ENCODE measurements around the genes MAB21L4 and PPP1R7.

DNA sequence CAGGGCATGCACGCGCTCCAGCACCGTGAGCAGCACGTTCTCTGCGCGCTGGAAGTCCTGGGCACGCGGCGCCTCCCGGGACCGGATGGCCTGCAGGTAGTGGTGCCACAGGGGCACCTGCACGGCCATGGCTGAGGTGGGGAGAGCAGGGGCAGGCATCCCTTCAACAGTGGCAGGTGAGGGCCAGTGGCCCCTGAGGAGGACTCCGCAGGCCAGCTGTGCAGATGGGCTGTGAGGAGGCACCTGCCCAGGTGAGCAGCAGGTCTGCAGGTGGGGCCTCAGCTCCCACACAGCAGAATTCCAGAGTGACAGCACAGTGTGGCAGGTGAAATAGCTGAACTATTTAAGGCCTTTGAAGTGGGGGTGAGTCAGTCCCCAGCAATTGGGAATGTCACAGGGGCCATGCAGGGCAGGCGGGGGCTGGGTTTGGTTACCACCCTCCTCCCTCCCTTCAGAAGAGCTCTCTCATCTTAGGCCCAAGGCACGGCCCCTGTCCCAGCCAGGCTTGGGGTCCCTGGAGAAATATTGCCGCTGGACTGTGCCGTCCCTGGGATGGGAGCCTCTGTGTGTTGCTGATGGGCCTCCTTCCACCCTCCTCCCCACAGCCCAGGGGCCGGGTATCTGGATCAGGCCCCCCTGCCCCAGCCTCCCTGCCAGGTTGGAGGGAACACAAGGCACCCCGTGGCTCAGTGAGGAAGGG, at the start of gene MAB21L4:
Gene MAB21L4, minus strand, starts transcription at position 318 of the 700 bp plus-strand sequence.
- RRBS: no CpG with 5 or more reads among the region's 19 CpGs

DNA sequence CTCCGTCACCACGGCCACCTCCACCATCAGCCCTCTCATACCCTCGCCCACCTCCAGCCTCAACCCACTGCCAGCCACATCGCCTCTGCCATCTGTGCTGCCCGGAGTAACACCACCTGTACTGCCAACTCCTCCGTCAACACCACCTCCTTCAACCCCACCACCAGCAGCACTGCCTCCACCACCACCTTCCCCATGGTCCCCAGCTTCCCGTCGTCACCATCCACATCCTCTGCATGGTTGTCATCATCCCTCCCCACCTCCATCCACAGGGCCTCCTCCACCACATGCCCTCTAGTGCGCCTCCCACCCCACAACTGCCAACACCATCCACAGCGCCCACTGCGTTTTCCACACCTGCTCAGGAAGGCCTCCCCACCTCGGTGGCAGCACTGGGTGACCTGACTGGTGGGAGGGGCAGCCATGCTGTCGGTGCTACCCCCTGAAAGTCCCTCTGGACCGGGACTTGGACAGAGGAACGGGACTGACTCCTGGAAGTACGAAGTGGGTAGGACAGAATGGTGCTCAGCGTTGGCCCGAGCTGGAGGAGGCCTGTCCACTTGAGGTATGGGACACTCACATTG, 1.6 kb downstream of the SNED1 start:
- RRBS: no CpG with 5 or more reads among the region's 18 CpGs

DNA sequence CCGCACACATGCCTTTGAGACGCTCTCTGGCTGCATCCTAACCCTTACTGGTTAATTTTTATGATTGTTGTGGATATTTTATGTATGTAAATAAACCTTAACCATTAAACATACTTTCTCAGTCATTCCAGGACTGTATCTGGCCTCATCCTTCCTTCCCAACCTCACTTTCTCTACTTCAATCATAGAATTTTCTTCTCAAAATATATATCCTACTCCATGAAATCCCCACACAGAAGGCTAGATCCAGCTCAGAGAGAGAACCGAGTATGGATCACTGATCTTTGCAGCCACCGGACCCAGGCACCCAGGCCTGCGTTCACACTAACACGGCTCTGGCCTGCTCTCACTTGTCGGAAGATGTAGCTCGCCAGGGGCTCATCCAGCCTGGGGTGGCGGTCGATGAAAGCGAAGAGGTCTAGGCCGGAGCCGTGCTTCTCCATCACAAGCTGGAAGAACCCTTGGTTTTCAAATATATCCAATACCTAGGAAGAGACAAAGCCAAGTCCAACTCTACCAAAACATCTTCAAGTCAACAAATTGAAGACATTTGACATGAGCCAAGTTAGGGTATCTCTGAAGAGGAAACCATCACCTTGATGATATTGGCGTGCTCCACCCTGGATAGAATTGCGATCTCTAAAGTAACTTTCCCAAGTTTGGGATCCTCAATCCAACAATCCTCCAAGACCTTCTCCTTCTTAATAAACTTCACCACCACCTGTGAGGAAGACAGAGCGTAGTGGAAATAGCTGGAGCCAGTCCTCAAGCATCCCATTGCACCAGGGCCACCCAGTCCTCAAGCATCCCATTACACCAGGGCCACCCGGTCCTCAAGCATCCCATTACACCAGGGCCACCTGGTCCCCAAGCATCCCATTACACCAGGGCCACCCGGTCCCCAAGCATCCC, 12.9 kb upstream of the MTERF4 start:
- RRBS: no CpG with 5 or more reads among the region's 18 CpGs

DNA sequence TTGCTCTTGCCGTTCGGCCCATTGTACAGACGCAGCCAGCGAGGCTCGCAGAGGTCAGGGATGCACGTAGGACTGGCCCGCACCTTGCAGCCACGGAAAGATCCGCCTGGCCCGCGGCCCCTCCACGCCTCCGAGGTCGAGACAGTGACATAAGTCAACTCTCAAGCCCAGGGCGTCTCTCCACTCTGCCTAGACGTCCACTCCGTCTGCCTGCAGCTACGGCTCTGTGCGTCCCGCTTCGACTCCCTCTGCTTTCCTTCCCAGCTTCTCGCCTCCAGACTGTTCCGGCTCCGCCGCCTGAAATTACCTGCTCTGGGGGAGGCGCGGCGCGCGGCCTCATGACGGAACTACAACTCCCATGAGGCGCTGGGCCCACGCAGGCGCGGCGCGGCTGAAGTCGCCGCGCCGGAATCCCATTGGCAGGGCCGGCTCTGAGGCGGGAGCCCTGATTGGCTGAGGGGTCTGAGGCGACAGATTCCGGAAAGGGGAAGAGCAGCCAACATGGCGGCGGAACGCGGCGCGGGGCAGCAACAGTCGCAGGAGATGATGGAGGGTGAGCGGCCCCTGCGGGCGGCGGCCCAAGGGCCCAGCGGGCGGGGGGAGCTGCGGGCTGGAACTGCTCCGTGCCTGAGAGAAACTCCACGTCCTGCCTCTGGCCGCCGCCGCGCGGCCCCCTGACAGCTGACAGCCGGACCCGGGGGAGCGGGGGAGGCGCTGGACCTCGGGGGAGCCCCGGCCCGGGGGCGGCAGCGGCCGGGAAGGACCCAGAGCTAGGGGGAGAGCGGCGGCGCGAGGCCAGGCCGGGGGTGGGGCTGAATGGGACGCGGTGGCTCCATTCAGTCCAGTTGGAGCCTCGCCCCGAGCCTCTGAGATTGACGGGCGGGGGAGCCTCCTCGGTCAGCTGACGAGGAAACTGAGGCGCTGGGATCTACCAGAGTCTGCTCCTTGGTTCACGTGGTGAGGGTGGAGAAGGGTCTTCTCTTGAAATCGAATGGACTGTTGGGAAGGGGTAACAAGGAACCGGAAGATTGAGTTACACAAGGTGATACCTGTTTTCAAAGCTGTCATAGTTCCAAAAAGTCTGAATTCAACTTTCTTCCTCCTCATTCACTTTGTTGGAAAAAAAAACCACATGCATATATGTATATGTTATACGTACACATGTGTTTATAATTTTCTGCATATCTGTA, at the start of gene PPP1R7:
Gene PPP1R7, plus strand, starts transcription at position 473 of the 1,190 bp plus-strand sequence.
- RRBS: 2% methylated on average over 18 of the region's 94 CpGs

GRCh38 chr2:241224142-241224513, 35.7 kb downstream of the ANO7 start:
- RRBS: no CpG with 5 or more reads among the region's 14 CpGs

GRCh38 chr2:241234951-241235418, 46.5 kb downstream of the ANO7 start:
- RRBS: 89% methylated on average over 8 of the region's 16 CpGs

DNA sequence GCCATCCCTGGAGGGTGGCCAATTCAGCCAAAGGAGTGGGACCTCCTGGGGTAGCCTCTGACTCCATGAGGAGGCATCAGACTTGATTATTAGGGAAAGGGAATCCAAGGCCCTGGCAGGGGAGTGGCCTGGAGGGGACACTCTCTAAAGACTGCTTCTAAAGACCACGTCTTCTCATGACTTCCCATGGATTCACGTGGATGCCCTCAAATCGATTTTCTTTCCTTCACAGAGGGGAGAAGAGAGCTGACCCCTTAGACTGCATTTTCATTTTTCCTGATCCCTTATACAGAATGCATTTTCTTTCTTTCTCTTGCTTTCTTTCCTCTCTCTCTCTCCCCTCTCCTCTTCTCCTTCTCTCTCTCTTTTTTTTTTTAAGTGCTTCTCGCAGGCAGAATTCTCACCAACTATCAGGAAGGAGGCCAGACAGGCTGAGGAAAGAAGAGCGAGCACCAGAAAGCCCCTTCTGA, 50.6 kb downstream of the ANO7 start:
- RRBS: no CpG with 5 or more reads among the region's 5 CpGs

DNA sequence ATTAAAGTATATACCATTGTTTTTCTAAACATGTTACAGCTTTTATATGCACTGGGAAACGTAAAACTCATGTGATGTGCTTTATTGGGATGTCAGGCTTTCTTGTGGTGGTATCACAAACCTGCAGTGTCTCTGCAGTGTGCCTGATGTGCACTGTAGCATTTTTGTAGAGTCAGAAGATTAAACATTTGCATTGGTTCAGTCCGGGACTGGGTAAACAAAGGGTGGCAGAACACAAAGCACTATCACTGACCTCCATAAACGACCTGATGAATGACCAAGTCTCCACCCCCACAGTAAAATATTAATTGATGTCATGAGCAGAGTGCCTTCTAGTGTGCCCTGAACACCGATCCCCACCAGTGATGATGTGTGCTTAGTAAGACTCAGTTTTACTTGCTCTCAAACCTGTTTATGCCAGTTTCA, 30.3 kb downstream of the HDLBP start:
- RRBS: no CpG with 5 or more reads among the region's 4 CpGs

DNA sequence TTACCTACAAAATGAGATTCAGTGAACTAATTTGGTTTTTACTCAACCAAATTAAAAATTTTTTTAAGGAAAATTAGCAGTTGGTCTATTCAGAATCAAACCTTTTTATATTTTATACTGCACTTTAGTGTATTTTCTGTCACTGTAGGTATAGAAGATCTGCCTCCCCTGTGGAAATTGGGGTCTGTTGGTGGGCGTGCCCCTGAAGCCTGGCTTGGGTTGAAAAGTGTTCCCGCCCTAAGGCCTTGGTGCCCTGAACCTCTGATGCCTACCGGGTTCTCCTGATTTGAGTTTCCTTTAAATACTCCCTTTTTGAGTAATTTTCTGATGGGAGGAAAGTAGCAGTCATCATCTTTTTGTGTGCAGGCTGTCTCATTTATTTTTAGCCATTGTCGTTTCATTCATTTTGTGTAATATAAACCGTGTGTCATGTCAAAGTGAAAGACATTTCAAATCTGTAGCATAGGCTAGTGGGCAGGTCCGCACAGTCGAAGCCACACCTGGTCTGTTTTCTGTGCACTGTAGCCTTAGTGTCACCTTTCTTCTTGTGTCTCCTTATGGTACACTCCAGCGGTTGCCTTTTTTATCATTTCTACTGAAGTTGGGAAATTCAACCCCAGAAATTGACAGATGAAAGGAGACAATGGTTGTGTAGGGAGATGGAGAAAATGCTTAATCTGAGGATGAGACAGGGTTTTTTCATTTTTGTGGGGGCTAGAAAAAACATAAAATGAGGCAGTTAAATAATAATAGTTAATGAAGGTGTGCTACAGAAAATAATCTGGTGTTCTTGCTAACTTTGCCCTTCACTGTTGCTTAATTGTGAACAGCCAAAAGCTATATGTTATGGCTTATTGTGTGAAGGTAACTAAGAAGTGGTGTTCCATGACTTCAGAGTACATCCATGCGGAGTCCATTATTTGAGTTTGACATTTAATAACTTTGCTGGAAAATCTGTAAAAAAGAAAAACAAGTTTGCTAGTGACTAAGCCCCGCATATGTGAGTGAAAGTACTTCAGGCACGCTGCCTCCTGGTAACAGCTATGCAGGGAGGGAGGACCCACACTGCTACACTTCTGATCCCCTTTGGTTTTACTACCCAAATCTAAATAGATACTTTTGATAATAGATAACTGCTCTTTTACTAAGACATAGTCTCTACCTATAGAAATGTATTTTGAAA, 2.9 kb upstream of the FARP2 start:
- RRBS: no CpG with 5 or more reads among the region's 11 CpGs

DNA sequence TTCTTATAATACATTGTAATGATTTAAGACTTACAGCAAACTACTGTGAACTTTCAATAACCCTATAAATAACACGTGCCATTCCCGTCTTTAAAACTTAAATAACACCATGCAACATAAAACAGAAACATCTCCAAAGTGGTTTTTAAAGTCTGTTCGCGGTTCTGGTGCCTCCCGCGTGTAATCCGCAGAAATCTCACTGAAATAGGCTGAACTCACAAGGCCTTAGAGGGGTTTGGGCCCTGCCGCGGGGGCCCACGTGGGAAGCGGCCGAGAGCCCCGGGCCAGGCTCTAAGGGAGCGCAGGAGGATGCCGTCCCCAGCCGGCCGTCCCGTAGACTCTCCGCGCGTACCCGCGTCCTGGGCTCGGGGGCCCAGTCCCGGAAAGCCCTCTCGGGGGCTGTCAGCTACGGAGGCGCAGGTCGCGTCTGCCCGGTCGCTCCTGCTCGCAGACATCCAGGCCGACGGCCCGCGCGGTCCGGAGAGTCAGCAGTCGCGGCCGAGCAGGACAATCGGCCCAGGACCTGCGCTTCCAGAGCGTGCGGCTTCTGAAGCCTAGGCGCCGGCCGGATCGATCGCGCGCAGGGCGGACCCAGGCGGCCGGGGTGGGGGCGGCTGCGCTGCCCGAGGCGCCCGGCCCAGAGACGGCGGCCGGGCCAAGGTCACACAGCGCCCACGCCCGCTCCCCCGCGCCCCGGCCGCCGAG, 671 bp downstream of the THAP4 start:
- RRBS: 1% methylated on average over 42 of the region's 72 CpGs

GRCh38 chr2:241734372-241734535, 176 bp upstream of the D2HGDH start:
- RRBS: 2% methylated on average over 10 of the region's 19 CpGs

GRCh38 chr2:241743542-241743823, 9.1 kb downstream of the D2HGDH start:
- RRBS: 94% methylated on average over 5 of the region's 12 CpGs

GRCh38 chr2:241758924-241759420, 17.6 kb upstream of the GAL3ST2 start:
- RRBS: no CpG with 5 or more reads among the region's 12 CpGs

DNA sequence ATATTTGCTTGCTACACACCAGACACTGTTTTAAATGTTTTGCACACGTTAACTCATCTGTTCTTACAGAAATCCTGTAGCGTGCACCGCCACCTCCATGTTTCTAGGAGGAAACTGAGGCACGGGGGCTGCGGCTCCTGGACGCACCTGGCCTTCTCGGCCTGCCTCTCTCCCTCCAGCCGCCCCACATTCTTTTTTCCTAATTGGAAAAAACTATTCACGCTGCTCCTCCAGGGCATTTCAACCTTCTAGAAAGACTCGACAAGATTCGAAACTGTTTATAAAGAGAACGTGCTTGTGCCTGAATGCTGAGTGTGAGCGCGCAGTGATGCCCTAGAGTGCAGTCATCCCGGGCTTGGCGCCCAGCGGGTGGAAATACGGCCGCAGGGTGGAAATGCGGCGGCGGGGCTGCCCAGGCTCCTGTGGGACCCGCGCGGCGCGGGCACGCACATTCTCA, 187.6 kb upstream of the FAM240C start:
- RRBS: no CpG with 5 or more reads among the region's 28 CpGs

Data from foreskin fibroblast (primary cell).